ENCODE data around the genes IRF4 and FOXF2.

DNA sequence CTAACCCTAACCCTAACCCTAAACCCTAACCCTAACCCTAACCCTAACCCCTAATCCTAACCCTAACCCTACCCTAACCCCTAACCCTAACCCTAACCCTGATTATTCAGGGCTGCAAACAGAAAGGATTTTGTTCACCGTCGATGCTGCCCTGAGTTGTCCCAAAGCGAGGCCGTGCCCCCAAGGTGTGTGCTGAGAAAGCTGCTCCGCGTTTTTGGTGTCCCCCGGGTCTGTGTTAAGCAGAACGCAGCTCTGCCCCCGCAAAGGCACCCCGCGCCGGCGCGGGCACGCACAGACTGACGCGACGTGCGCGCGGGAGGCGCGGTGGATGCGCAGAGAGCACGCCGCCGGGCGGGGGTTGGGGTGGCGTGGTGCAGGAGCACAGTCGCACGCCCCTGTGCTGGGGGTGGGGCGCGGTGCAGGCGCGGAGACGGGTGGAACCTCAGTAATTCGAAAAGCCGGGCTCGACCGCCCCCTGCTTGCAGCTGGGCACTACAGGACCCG, 144.3 kb upstream of the DUSP22 start:
- PRO-cap = no peak

GRCh38 chr6:341012-341629, 48.8 kb downstream of the DUSP22 start:
- PRO-cap = no peak

GRCh38 chr6:361629-362281, 29.8 kb upstream of the IRF4 start:
- PRO-cap = no peak

DNA sequence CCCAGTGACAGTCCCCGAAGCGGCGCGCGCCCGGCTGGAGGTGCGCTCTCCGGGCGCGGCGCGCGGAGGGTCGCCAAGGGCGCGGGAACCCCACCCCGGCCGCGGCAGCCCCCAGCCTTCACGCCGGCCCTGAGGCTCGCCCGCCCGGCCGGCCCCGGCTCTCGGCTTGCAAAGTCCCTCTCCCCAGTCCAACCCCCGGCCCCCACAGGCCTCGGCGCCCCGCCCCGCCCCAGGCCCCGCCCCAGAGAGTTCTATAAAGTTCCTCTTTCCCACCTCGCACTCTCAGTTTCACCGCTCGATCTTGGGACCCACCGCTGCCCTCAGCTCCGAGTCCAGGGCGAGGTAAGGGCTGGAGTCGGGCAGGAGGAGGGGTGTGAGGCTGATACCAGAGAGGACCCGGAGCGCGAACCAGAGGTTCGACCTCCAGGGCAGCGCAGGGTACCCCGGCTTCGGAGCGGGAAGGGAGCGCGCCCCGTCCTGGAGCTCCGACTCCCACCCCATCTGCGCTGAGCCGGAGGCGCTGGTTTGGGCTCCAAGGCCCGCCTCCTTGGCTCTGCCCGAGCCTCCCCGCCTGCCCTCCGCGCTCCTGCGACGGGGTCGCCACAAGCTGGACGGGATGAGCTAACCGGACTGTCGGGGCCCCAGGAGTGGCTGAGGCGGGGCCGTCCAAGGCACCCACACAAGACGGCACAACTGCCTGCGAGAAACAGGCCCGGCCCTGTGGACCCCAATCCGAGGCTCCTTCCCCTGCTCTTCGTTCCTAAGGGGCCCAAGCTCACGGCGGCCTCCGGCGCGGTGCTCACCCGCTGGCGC, at the start of gene IRF4:
Gene IRF4, plus strand, starts transcription at position 285 of the 813 bp plus-strand sequence.
- PRO-cap = bidirectional peak, plus-strand start at position 285 of the sequence, minus-strand start at position 163 of the sequence

GRCh38 chr6:393814-394250, 2.3 kb downstream of the IRF4 start:
- PRO-cap = no peak

DNA sequence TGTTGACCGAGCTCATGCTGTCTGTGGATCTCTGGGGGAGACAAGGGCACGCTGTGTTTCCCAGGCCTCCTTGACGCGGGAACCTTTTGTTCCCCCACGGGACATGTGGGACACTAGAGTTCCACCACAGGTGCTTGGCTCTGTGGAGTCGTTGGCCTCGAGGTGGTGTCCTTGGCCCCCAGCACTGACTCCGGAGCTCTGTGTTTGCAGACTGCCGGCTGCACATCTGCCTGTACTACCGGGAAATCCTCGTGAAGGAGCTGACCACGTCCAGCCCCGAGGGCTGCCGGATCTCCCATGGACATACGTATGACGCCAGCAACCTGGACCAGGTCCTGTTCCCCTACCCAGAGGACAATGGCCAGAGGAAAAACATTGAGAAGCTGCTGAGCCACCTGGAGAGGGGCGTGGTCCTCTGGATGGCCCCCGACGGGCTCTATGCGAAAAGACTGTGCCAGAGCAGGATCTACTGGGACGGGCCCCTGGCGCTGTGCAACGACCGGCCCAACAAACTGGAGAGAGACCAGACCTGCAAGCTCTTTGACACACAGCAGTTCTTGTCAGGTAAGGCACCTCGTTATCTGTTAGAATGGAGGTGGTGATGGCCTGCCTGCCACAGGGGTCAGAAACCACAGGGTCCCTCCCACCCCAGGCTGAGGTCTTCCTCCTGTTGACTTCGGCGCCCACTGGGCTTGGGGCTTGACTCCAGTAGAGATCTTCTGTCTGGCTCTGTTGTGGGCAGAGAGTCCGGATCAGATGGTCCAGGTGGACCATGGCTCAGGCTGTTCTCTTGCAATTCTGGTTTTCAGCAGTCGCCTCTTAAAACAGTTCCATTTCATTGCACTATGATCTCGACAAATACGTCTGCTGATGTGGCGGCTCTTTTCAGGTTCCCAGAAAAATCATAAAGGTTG, 9.9 kb downstream of the IRF4 start:
- PRO-cap = no peak

GRCh38 chr6:410226-411163, 18.9 kb downstream of the IRF4 start:
- PRO-cap = no peak

GRCh38 chr6:453080-453945, 61.8 kb downstream of the IRF4 start:
- PRO-cap = no peak

GRCh38 chr6:692161-692894, 611 bp downstream of the EXOC2 start:
- PRO-cap = no peak

DNA sequence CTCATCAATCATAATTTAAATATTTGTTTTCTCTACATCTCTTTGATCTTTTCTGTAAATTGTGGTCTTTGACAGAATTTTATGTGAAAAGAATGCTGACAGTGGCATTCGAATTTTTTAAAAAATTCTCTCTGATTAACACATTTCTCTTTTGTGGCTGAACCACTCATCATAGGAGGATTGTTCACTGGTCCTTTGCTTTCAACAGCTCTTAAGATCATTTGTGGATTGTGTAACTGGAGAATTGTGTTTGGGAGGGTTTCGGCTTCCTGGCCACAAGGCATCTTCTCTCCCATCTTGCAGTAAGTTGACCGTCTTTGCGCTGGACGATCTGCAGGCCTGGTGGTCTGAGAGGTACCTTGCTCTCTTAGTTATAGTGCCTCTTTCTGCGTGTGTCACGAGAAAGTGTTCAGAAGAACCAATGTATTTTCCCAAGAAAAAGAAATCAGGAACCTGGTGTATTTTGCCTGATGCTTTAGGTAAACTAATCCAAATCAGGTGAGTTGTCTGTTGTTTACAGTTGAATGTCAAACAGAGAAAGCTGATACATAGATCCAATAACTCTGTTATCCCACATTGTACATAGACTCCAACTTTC, 14.7 kb upstream of the EXOC2 start:
- PRO-cap = no peak

- PRO-cap = no peak
These were observed 191.5 kb upstream of the EXOC2 start for GRCh38 chr6:884298-884928.

DNA sequence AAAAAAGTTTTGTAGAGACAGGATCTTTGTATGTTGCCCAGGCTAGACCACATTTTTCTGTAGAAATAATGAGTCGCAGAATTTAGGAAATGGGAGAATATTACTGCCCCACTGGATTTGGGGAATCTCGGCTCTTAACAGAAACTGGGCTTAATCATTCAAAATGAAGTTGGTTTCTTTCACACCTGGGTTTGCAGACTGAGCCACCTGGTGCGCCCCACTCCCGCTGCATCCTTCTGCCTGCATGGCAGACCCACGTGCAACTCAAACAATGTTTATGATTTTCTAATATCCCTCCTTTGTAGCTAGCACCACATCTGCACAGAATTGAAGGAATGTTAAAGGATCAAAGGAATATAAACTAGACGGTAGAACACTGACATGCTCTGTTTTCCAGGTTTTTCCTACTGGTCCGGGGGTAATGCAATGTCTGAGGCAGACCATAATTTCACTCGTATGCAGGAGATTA, 265.8 kb upstream of the FOXQ1 start:
- PRO-cap = no peak

GRCh38 chr6:1190101-1190938, 121.6 kb upstream of the FOXQ1 start:
- PRO-cap = no peak

GRCh38 chr6:1325489-1326094, 13.7 kb downstream of the FOXQ1 start:
- PRO-cap = no peak

DNA sequence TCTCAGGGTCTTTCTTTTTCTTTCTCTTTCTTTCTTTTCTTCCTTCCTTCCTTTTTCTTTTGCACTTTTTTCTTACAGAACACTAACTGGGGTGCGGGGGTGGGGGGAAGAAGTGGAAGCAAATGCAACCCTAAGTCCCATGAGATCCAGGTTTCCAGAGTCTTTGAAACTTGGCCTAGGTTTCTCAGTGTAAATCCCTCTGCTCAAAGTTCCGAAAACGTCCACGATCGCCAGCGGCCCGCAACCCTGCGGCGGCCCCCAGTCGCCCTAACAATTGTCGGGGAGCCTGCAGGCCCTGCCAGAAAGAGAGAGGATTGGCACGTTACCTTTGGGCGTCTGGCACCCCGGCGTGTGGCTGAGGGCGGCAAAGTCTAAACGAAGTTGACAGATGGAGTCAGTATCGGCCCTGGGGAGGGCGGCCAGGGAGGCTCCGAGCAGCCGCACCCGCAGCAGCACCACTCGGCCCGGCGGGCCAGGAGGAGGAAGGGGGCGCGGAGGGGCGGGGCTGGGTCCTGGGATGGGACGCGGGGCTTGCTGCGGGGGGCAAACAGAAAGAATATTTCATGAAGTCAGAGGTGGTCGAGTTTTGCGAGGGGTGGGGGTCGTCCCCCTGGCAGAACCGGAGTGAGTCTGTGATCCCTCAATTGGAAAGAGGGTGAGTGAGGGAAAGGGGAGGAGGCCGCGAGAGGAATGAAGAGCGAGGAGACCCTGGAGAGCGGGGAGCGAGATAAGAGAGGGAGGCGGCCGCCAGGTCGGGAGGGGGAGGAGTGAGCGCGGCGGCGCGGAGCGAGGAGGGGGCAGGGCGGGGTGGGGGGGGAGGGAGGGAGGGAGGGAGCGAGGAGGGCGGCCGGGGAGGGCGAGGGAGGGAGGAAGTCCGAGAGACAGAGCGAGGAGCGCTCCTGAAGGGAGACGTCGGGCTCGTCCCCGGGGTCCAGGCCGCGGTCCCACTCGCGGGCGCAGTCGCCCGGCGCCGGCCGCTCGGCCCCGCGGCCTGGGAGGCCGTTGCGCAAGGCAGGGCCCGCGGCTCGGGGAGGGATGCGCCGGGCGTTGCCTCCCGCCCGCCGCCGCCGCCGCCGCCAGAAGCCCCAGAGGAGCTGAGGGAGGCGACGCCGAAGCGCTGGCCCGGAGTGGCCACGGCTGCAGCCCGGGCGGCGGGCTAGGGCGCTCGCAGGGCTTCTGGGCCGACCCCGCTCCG, at the start of gene FOXF2:
Gene FOXF2, plus strand, starts transcription at position 884 of the 1,195 bp plus-strand sequence.
- PRO-cap = unidirectional peak, plus-strand start at position 853 of the sequence; unidirectional peak, plus-strand start at position 1,079 of the sequence

GRCh38 chr6:1623326-1623924, 13.7 kb downstream of the FOXC1 start:
- PRO-cap = unidirectional peak, plus-strand start at chr6:1623731

- PRO-cap = no peak
These were observed 83.6 kb downstream of the FOXC1 start for GRCh38 chr6:1693142-1693833.

- PRO-cap = bidirectional peak, plus-strand start at chr6:2104554, minus-strand start at chr6:2104441
These were observed 141.1 kb downstream of the GMDS start for GRCh38 chr6:2104296-2104787.

GRCh38 chr6:2225425-2226131, 19.8 kb downstream of the GMDS start:
- PRO-cap = no peak

DNA sequence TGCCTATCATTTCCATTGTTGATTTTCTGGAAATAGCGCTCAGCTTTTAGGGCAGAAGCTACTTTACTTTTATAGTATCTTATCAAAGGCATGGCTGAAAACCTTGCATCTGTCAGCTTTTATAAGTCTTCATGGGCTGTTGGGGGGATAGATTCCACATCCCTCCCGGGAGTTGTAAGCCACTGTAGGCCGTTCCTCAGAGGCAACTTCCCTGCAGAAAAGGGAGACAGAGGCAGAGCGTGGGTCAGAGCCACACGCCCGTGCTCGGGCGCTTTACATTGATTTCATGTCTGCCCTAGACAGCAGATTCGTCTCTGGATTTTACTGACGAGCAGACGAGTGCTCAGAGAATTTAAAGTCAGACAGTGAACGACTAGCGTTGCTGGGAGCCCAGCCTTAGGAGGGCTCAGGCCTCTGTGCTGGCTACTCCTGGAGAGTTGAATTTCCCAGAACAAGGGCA, 126.8 kb downstream of the MYLK4 start:
- PRO-cap = no peak

All from parotid gland (tissue), 1 donor.